Peyer's patch (tissue), 4 donors: ENCODE data around the gene C1QTNF7.

GRCh38 chr4:13363950-13364553 is 120.1 kb downstream of the RAB28 start:
- PRO-cap: no peak
- RAMPAGE, long total RNA, 4 experiments: no peak in any of the 4 experiments

DNA sequence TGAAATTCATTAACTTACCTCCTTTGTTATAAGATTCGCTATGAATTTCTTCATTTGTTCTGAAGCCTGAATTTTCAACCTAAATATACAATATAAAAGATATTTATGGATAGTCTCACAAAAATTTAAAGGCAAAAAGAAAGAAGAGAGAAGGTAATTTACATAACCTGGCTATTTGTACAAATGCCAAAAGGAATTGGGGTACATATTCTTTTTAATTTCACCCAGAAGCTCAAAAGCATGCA is 37.2 kb downstream of the BOD1L1 start:
- PRO-cap: no peak
- RAMPAGE, long total RNA, 4 experiments: no peak in any of the 4 experiments

- PRO-cap: no peak
- RAMPAGE, long total RNA, 4 experiments: start-site peak on the minus strand in 1 of 4 experiments, at chr4:13619944-13620071 at its widest, 24 reads per replicate
Observed at GRCh38 chr4:13619743-13620187, 7.8 kb downstream of the BOD1L1 start.

DNA sequence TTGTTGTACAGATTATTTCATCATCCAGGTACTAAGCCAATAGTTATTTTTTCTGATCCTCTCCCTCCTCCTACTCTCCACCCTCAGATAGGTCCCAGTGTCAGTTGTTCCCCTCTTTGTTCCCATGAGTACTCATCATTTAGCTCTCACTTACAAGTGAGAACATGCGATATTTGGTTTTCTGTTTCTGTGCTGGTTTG is 70.8 kb upstream of the BOD1L1 start:
- PRO-cap: no peak
- RAMPAGE, long total RNA, 4 experiments: no peak in any of the 4 experiments

GRCh38 chr4:14177988-14178400 is 550.5 kb upstream of the BOD1L1 start:
- PRO-cap: no peak
- RAMPAGE, long total RNA, 4 experiments: no peak in any of the 4 experiments

DNA sequence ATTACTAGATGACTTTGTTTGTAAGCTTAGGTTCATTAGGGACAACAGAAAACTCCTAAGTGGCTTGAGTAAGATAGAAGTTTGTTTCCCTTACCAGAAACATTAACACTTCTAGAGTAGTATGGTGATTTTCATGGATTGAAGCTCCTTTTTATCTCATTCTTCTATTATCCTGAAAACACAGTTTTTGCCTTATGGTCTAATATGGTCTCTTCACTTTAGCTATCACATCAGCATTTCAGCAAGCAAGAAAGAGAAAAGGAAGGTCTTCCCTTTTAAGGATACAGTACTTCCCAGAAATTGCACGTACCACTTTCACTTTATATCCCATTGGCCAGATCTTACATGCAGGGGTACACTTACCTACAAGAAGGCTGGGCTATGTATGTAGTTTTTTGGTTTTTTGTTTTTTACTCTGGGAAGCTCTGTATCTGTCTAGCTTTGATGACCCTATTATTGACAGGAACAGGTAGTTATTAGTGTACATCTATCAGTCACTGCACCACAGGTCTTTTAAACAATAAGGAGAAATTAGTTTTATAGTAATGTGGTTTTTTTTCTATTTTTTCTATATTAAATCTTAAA is 27.4 kb downstream of the CPEB2 start:
- PRO-cap: no peak
- RAMPAGE, long total RNA, 4 experiments: no peak in any of the 4 experiments

DNA sequence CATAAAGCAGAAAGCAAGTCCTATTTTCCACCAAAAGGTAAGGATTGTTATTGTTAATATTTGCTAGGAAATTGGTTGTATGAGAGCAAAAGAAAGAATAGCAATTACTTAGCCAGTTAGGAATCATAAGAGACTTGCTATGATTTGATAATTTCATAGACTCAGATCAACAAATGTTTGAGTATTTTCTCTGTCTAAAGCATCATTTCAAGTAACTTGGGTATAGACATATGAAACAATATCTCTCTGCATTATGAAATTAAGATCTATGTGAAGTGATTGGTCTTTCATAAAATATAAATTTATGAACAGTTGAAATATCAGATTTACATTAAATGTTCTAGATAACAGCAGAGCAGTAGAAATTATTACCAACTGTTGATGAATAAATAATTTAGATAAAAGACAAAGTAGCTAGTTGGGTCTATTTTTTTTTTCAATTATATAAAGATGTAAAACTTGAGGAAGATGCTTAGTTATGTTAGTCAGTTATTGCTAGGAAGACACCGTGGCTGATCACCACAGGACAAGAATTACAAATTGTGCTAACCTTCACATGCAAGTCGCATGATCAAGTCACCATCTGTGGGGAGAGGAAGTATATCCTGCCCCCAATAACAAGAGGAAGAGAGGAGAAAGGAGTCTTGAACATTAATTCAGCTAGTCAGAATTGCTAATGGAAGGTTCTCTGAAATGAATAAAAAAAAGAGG is 52.1 kb downstream of the CPEB2 start:
- PRO-cap: no peak
- RAMPAGE, long total RNA, 4 experiments: start-site peak on the plus strand in 1 of 4 experiments, centred at position 452 of the sequence, 15 reads per replicate

GRCh38 chr4:15145500-15146053 is 143.3 kb downstream of the CPEB2 start:
- PRO-cap: no peak
- RAMPAGE, long total RNA, 4 experiments: no peak in any of the 4 experiments

- PRO-cap: no peak
- RAMPAGE, long total RNA, 4 experiments: no peak in any of the 4 experiments
Observed at GRCh38 chr4:15340753-15341462, 86.9 kb upstream of the C1QTNF7 start.

GRCh38 chr4:15427585-15428179 is at the start of gene C1QTNF7:
TSS of gene C1QTNF7 (plus strand) at chr4:15428033.
- PRO-cap: no peak
- RAMPAGE, long total RNA, 4 experiments: start-site peak on the plus strand in 2 of 4 experiments, at chr4:15428024-15428057 at its widest, 7 to 16 reads per replicate

DNA sequence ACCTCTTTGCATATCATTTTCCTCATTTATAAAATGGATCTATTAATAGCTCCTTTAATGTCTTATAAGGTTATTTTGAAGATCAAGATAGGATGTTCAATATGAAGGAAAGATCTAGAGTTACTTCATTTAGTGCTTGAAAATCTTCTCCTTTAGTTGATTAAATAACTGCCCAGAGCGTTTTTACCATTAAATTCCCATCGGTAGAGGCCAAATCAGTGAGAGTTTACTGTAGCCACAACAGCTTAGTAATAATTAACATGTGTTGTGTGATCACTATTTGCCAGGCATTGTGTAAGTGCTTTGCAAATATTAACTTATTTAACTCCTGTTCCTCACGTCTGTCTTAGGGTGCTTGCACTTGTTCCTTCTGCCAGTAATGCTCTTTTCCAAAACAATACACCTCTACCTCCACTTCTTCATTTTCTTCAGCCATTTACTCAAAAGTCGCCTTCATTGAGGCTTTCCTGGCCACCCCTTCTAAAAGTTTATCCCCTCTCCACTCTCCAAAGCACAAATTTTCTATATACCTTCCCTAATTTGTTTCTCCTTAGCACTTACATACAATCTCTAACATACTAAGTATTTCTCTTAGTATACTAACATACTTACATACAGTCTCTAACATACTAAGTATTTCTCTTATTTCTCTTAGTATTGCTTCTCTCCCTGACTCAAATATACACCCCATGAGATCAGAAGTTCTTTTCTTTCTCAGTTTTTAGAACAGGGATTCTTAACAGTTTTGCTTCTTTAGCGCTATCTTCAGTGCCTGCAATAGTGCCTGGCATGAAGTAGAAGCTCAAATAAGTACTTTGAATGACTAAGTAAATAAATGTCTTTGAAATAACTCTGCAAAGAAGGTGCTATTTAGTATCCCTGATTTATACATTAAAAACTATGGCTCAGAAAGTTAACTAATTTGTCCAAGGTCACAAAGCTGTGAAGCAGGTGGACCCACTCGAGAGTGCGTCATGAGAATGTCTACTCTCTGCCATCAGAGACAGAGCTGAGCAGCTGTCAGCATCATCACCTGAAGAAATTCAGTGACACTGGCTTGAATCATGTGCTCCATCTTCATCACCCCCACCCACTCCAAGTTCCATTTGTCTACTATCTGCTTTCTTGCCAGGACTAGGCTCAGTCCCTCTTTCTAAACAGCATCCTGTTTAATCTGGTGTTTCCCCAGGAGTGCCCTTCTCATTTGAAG is 82.7 kb downstream of the CC2D2A start:
- PRO-cap: no peak
- RAMPAGE, long total RNA, 4 experiments: no peak in any of the 4 experiments

- PRO-cap: unidirectional peak, plus-strand start at chr4:15654690
- RAMPAGE, long total RNA, 4 experiments: no peak in any of the 4 experiments
Observed at GRCh38 chr4:15654608-15655193, 456 bp downstream of the FBXL5 start.

- PRO-cap: no peak
- RAMPAGE, long total RNA, 4 experiments: no peak in any of the 4 experiments
Observed at GRCh38 chr4:15681913-15682388, 324 bp downstream of the FAM200B start.

DNA sequence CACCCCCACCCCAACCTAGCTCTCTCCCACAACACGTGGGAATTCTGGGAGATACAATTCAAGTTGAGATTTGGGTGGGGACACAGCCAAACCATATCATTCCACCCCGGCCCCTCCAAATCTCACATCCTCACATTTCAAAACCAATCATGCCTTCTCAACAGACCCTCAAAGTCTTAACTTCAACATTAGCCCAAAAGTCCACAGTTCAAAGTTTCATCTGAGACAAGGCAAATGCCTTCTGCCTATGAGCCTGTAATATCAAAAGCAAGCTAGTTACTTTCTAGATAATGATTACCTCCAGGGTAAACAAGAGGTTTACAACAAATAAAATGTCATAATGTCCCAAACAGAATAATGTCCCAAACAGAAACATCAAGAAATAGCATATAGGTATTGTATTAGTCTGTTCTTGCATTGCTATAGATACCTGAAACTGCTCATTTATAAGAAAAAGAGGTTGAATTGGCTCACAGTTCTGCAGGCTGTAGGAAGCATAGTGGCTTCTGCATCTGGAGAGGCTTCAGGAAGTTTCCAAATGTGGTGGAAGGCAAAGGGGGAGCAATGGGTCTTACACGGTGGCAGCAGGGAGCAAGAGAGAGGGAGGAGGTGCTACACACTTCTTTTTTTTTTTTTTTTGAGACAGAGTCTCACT is 3.0 kb upstream of the BST1 start:
- PRO-cap: no peak
- RAMPAGE, long total RNA, 4 experiments: no peak in any of the 4 experiments

GRCh38 chr4:16001490-16001981 is 38.6 kb upstream of the FGFBP2 start:
- PRO-cap: no peak
- RAMPAGE, long total RNA, 4 experiments: no peak in any of the 4 experiments

- PRO-cap: no peak
- RAMPAGE, long total RNA, 4 experiments: no peak in any of the 4 experiments
Observed at GRCh38 chr4:16032898-16033259, 50.9 kb downstream of the PROM1 start.

DNA sequence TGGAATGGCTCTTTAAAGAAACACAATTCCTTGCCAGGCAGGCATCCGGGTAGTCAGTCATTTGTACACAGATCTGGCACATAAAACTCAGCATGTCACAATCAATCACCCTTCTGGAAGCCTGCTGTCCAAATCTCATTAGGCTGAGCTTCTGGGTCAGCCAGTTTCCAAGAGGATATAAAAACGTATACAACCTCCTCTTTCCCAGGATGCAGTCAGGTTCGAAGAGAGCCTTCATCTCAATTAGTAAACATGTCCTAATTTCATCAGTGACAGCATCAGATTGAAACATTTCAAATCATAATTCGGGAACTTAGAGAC is 26.7 kb downstream of the PROM1 start:
- PRO-cap: no peak
- RAMPAGE, long total RNA, 4 experiments: no peak in any of the 4 experiments

DNA sequence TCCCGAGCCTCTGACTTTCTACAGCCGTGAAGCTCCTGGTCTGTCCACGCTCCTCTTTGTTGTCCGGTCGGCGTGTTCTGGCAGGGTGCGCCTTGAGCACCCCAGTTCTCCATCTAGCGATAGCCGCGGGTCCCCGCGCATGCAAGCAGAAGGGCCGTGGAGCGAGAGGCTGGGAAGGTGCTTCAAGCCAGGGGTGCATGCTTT is 1.1 kb downstream of the PROM1 start:
- PRO-cap: bidirectional peak, plus-strand start at position 148 of the sequence, minus-strand start at position 79 of the sequence
- RAMPAGE, long total RNA, 4 experiments: no peak in any of the 4 experiments

DNA sequence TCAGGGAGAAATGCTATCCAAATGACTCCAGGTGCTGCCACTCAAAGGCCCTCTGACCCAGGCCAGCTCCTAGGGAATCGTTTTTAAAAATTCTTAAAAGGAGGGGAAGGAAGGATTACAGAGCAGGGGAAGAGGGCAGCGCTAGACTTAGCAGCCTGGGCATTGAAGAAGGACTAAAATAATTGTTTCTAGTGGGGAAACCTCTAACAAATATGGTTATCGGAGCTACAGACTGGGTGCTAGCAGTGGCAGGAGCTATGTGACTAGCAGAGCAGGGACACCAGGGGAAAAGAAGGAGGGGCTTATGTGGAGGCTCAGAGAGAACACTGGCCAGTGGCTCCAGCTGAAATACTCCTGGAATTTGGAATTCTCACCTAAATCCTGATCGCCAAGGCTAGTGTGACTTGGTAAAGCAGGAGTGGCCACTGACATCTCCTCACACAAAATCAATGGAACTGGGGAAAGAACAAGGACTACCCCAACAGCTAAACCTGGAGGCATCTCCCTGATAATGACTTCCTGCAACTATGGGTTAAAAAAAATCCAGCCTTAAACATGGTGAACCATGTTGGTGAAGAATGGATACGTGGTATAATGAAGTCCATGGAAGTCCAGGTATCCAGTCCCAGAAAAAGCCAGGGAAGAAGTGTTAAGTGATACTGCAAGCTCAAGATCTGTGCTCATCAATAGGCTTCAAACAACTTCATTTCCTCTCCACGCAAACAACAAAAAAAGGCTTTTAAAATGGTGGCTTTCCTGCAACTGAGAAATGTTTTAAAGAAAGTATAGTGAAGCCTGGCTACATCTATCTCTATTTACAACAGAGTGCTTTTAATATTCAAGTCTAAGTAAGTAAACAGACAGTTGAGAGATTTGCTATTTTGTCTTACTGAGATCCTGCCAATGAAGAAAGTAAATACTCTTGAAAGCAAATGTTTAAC is 1.9 kb downstream of the TAPT1 start:
- PRO-cap: no peak
- RAMPAGE, long total RNA, 4 experiments: no peak in any of the 4 experiments

GRCh38 chr4:16256200-16257004 is 30.1 kb upstream of the TAPT1 start:
- PRO-cap: no peak
- RAMPAGE, long total RNA, 4 experiments: no peak in any of the 4 experiments